IMR-90 (cell line): ENCODE results near the genes ARID3C, IL11RA and ATOSB.

DNA sequence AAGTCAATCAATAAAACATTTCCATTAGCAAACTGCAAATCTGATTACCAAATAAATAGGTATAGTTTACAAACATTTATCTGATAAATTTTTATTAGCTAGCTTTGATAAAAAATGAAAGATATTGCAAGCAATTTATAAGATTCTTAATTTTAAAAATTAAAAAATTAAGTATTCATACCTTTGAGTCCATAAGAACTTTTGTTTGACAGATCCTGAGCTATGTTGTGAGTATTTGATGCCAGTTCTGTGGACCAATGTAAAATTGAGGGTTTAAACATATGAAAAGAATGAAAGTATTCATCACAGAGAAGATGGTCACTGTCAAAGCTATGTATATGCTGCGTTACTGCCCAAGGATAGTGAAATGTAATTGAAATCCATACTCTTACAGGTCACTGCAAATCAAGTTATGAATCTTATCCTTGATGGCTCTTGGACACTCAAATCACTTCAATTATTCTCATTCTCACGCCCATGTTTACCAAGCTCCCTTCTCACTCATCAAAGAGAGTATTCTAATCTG is 85.1 kb downstream of the UBAP2 start:
- RRBS: no CpG with 5 or more reads among the region's 2 CpGs
CAGE:
- cytosol, long polyA plus RNA: no peak
- long polyA plus RNA: no peak
- nucleus, long polyA plus RNA: no peak

DNA sequence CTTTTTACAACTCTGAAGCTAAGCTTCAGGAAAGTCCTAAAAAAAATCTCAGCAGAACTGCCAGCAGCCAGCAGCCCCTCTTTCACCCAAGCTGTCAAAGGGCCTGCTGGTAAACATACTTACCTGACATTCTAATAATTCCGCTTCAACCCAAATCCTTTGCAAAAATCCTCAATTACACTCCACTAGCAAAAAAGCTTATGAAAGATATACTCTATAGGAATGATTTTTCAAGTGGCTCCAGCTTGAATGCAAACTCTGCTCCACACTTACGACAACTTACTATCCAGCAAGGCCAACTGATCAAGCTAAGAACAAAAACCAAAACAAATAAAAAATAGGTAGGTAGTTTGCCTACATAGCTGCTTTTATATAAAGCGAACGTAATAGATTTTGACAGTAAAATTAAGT is 66.6 kb downstream of the UBAP2 start:
- RRBS: no CpG with 5 or more reads among the region's 4 CpGs
CAGE:
- cytosol, long polyA plus RNA: no peak
- long polyA plus RNA: no peak
- nucleus, long polyA plus RNA: no peak

DNA sequence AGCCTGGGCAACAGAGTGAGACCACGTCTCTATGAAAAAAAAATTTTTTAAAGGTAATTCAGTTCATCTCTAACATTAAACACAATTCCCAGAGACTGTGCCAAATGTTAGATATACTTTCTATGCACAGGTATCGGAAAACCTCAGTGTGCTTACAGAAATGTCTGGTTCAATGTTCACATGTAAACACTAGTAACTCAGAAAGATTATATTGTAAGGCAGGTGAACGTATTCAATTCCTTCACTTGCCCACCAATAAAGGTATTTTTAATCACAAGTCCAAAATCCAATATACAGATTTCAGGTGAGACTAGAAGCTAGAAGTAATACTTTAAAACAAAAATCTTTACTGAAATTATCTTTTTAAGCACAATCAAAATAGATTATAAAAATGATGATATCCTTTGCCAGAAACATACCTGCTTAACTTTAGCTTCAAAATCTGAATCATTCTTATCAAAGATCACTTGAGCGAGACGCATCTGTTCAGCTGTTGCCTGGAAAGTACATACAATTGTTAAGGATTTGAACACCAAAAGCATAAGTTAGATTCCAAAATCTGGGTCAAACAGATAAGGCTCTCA is 50.2 kb downstream of the UBAP2 start:
- RRBS: no CpG with 5 or more reads among the region's 5 CpGs
CAGE:
- cytosol, long polyA plus RNA: no peak
- long polyA plus RNA: no peak
- nucleus, long polyA plus RNA: no peak

CAGE:
- cytosol, long polyA plus RNA: no peak
- long polyA plus RNA: no peak
- nucleus, long polyA plus RNA: no peak
Measured at GRCh38 chr9:34086959-34087507, 38.3 kb upstream of the UBAP2 start.

- RRBS: no CpG with 5 or more reads among the region's 9 CpGs
CAGE:
- cytosol, long polyA plus RNA: no peak
- long polyA plus RNA: no peak
- nucleus, long polyA plus RNA: no peak
Measured at GRCh38 chr9:34178078-34178334, 837 bp upstream of the UBAP1 start.

GRCh38 chr9:34197749-34198898 is 19.3 kb downstream of the UBAP1 start:
- RRBS: no CpG with 5 or more reads among the region's 7 CpGs
CAGE:
- cytosol, long polyA plus RNA: no peak
- long polyA plus RNA: no peak
- nucleus, long polyA plus RNA: no peak

GRCh38 chr9:34254596-34254966 is 74.5 kb downstream of the KIF24 start:
- RRBS: no CpG with 5 or more reads among the region's 7 CpGs
CAGE:
- cytosol, long polyA plus RNA: no peak
- long polyA plus RNA: no peak
- nucleus, long polyA plus RNA: no peak

DNA sequence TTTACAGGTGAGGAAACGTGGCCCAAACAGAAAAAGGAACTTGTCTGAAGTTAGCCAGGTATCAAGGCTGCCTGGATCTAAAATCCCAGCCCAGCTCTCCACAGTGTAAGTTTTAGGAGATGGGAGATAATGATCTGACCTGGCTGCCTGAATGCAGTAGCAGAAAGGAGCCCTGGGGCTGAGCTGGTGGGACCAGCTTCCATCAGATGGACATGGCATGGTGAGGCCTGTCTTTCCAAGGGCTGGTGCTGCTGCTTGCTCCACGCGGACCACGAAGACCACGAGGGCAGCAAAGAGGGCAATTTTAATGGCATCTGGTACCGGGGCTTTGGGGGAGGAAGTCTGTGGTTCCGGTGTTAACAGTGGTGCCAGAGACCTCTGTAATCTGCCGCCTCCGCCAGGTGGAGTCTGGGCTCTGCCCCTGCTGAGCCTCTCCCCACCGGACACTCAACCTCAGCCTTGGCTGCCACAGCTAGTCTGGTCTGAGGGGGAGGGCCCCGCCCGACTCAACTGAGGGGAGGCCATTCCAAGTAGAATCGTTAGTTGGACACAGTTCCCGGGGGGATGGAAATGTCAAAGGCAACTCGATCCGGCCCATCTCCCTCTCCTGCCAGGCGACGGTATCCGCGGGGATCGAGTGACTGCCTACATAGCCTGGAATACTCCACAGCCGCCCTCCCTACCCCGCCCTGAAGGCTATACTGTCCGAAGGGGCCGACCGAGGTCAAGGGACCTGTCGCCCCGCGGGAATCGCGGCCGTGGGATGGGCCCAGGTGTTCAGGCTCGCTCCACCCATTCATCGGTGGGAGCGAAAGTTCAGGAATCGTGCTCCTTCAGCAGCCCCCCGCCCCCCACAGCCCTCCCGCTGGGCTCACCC is 542 bp downstream of the MYORG start:
- RRBS: 6% methylated on average over 4 of the region's 38 CpGs
CAGE:
- cytosol, long polyA plus RNA: no peak
- long polyA plus RNA: no peak
- nucleus, long polyA plus RNA: no peak

GRCh38 chr9:34456958-34458018 is 1.1 kb downstream of the FAM219A start:
- RRBS: 4% methylated on average over 4 of the region's 54 CpGs
CAGE:
- cytosol, long polyA plus RNA: no peak
- long polyA plus RNA: no peak
- nucleus, long polyA plus RNA: no peak

GRCh38 chr9:34592966-34593385 is 3.5 kb upstream of the CNTFR start:
- RRBS: 6% methylated on average over 10 of the region's 25 CpGs
CAGE:
- cytosol, long polyA plus RNA: no peak
- long polyA plus RNA: no peak
- nucleus, long polyA plus RNA: no peak

DNA sequence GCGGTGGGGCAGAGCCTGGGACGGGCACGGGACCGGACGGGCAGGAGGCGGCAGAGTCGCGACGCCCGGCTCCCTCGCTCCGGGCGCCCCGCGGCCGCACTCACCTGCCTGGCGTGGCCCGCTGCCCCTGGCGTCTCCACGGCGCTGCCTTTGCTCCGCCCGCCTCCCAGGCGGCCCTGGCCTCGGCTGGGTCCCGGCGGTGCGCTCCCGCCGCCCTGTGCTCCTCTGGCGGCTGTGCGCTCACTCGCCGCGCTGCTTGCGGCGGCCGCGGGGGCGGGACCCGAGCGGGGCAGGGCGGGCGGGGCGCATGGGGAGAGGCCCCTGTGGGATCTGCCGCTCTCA is at the start of gene ARID3C:
Gene ARID3C (minus strand): TSS at position 254 of the 342 bp plus-strand sequence.
- RRBS: 2% methylated on average over 4 of the region's 46 CpGs
CAGE:
- cytosol, long polyA plus RNA: no peak
- long polyA plus RNA: no peak
- nucleus, long polyA plus RNA: no peak

DNA sequence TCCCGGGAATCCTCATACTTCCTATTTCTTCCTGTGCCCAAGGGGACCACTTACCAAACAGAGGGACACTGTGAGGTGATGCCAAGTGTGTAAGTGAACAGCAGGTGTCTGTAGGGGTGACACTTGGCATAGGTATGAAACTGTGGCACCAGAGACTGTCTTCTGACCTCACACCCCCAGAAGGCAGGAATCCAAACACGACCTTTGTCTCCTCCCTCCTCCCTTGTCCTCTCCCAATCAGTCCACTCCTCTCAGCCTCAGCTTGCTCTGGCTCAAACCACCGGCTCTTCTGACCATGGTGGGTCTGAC is 1.4 kb upstream of the ARID3C start:
- RRBS: no CpG with 5 or more reads among the region's 3 CpGs
CAGE:
- cytosol, long polyA plus RNA: no peak
- long polyA plus RNA: no peak
- nucleus, long polyA plus RNA: no peak

- RRBS: no CpG with 5 or more reads among the region's 29 CpGs
CAGE:
- cytosol, long polyA plus RNA: start-site peak on the plus strand at chr9:34652133-34652208, 247 and 299 reads in 2 replicates
- long polyA plus RNA: start-site peak on the plus strand at chr9:34652180-34652205, 142 and 240 reads in 2 replicates
- nucleus, long polyA plus RNA: start-site peak on the plus strand at chr9:34652135-34652208, 394 and 385 reads in 2 replicates
Measured at GRCh38 chr9:34651261-34652579, at the start of gene IL11RA. Gene IL11RA, plus strand, starts transcription at chr9:34652185.

DNA sequence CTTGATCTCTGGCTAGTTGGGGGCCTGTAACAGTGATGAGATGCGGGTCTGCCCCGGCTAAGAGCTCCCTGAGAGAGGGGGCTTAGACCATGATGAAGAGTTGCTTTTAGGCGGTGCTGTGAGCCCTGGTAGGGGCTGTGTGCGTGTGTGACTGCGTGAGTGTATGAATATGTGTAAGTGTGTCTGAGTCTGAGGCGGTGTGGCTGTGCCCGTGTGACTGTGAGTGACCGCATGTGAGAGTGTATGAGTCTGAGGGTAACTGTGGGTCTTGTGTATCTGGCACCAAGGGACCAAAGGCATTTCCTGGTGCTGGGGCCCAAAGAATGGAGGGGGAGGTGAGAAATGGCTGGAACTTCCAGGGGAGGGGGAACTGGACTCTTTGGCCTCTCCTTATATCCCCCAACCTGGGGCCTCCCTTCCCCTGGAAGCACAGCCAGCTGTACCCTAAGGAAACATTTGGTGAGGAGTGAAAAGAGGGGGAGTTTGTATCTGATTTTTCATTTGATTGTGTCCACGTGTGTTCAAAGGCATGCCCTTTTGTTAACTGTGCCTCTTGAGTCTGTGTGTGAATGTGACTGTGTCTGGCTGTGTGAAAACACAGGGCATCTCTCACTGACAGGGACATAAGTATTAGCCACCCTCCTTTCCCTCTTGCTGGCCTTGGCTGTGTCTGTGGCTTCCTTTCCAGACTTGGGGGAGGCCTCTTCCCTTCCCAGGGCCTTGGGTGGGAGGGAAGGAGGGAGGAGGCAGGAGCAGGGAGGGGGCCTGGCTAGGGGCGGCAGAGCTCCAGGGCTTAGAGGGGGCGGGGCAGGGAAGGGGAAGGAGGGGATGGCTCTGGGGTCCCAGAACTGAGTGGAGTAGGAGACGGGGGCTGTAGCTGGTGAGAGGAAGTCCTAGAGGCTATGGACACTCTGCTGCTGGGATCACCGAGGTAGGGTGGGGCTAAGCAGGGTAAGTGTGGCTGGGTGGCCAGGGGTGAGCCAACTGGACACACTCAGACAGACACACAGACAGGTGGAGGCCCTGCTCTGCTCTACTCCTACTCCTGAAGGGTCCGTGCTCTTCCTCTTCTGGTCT is 1.4 kb downstream of the IL11RA start:
- RRBS: no CpG with 5 or more reads among the region's 14 CpGs
CAGE:
- cytosol, long polyA plus RNA: no peak
- long polyA plus RNA: no peak
- nucleus, long polyA plus RNA: no peak

- RRBS: no CpG with 5 or more reads among the region's 9 CpGs
CAGE:
- cytosol, long polyA plus RNA: no peak
- long polyA plus RNA: no peak
- nucleus, long polyA plus RNA: no peak
Measured at GRCh38 chr9:35071160-35071611, 1.2 kb downstream of the VCP start.

DNA sequence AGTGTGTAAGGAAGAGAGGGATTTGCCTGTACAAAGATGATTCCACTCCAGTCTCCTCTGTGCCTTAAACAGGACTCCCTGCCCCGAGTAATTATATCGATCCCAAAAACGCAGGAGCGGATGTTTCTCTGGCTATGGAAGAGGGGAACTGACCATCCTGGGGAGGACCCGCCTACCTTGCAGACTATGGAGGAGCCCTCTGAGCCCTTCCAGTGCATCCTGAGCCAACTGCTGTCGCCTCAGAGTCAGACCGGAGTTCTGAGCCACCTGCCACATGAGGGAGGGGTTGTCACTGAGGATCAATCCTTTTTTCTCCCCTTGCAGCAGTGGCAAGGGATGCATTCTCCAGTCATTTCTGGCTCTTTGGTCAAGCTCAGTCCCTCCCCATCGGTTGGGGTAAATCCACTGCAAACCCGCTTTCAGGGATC is 753 bp downstream of the FANCG start:
- RRBS: no CpG with 5 or more reads among the region's 9 CpGs
CAGE:
- cytosol, long polyA plus RNA: no peak
- long polyA plus RNA: no peak
- nucleus, long polyA plus RNA: no peak

DNA sequence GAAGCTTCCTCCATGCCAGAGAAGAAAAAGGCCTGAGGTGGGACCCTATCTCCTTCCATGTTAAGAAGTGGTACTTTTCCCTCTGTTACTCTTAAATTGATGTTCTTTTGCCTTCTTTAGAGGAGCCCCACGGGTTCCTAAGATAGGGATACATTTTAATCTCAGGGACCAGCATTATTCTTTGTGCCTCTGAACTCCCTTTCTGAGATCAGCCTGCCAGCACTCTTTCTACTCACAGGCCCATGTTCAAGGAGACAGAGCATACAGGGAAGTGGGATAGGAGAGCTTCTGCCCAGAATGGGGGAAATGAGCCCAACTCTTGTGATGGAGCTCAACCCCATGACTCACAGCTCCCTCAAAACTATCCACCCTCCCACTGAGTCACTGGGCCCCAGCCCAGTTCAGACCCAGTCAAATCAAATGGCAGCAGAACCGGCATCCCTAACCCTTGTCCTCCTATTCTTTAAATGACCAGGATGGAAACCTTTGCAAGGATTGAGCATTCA is 3.5 kb downstream of the ATOSB start:
- RRBS: no CpG with 5 or more reads among the region's 2 CpGs
CAGE:
- cytosol, long polyA plus RNA: no peak
- long polyA plus RNA: no peak
- nucleus, long polyA plus RNA: no peak

DNA sequence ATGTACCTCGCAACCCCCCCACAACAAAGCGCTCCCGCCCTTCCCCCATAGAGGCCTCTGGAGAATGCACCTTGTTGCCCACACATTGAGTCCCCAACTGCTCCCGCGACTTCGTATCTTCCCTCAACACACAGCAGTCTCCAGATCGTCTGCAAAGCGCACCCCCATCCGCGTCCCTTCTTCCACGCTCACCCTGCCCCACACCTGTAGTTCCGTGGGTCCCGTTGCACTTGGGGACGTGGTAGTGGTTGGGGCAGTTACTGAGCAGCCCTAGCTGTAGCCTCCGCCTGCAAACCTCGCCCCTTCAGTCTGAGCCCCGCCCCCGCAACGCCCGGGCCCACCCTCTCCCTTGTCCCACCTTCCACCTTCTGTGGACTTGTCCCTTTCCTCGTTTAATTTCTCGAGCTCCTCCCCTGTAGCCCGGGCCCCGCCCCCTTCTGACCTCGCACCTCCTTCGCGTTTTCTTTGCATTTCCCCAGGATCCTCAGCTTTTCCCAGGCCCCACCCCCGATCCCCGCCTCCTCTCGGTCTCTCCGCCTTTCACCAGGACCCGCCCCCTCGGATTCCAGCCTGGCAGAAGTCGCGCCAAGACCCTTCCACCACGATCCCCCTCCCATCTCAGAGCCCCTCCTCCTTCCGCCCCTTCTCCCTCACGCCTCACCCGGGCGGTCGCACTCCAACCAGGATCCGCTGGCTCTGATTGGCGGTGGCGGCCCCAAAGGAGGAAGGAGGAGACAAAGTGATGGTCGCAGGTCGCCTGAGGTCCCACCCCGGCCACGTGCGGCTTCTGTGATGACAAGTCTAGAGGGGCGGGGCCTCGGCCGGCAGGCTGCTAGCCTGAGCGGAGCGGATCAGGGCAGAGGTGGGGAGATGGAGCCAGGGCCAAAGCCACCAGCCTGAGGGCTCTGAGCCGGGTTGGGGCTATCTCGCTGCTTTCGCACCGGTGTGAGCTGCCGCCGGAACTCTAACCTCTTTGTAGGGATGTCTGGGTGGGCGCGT is at the start of gene ATOSB:
Gene ATOSB (minus strand): TSS at position 262 of the 999 bp plus-strand sequence.
- RRBS: 4% methylated on average over 19 of the region's 62 CpGs
CAGE:
- cytosol, long polyA plus RNA: no peak
- long polyA plus RNA: no peak
- nucleus, long polyA plus RNA: no peak

DNA sequence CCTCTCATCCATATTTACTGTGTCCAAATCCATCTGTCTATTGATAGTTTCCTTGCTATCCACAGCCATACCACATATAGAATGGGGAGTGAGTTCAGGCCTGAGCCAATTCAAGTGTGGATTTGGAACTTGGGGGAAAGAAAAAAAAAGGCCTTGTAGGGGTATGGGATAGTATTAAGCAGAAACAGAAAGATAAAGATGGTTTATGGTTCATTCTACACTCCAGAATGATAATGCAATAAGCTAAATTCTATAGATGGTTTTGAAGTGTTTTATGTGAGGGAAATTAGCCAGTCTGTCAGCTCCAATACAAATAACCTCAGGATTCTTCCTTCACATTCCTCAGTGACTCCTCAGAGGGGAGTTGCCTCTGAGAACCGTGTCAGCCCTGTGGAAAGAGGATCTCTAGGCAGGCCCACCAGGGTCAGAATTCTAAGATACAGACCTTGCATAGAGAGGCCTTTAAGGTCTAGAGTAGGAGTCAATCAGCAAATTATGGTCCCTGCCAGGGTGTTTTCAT is 26.5 kb downstream of the RUSC2 start:
- RRBS: no CpG with 5 or more reads among the region's 1 CpG
CAGE:
- cytosol, long polyA plus RNA: no peak
- long polyA plus RNA: no peak
- nucleus, long polyA plus RNA: no peak

DNA sequence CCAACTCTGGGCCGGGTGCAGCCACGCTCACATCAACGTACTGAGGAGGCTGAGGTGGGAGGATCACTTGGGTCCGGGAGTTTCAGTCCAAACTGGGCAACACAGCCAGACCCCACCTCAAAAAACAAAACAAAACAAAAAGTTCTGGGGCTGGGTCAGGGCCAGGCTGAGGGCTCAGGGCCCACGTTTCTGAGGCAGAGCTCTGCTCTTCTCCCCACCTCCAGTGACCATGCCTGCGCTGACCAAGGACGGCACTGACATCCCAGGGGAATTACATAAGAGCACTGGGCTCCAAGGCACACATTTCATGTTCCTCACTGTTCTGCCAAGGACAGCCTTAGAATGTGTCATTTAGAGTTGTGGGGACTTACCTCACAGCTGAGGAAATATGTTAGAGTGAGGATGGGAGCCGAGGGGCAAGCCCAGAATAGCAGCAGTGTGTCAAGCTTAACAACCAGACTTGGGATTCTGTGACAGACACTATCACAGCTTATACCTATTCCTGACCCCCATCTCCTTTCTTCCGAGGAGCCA is 1.0 kb upstream of the FAM166B start:
- RRBS: 98% methylated on average over 3 of the region's 9 CpGs
CAGE:
- cytosol, long polyA plus RNA: no peak
- long polyA plus RNA: no peak
- nucleus, long polyA plus RNA: no peak